Left lobe of liver (tissue), 1 donor: ENCODE data around the genes P2RX6, RIMBP3C and CCDC116.

DNA sequence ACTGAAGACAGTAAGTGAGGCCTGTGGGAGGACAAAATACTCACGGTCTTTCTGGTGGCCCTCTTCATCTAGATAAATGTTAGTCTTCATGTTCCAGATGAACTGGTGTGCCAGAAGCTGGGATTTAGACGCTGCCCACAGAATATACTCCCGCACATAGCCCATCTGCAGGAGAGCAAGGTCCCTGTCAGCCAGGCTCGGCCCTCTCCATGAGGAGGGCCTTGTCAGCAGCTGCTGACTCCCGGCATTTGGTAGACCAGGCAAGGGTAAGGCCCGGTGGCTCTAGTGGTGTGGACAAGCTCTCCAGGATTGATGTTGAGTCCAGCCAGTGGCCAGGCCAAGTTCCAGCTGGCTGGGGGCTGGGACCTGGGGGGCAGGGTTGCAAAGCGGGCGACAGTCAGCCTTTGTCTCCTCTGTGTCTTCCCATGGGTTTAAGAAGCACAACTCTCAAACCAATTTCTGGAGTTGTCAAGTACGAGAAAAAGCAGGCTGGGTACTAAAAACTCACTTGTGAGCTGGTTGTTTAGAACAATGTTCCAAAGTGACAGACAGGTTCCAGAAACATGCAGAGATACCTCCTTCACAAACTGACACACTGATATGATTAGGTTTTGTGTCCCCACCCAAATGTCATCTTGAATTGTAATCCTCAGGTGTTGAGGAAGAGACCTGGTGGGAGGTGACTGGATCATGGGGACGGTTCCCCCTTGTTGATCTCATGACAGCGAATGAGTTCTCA is 52.5 kb upstream of the SERPIND1 start:
- PRO-cap, result no peak

DNA sequence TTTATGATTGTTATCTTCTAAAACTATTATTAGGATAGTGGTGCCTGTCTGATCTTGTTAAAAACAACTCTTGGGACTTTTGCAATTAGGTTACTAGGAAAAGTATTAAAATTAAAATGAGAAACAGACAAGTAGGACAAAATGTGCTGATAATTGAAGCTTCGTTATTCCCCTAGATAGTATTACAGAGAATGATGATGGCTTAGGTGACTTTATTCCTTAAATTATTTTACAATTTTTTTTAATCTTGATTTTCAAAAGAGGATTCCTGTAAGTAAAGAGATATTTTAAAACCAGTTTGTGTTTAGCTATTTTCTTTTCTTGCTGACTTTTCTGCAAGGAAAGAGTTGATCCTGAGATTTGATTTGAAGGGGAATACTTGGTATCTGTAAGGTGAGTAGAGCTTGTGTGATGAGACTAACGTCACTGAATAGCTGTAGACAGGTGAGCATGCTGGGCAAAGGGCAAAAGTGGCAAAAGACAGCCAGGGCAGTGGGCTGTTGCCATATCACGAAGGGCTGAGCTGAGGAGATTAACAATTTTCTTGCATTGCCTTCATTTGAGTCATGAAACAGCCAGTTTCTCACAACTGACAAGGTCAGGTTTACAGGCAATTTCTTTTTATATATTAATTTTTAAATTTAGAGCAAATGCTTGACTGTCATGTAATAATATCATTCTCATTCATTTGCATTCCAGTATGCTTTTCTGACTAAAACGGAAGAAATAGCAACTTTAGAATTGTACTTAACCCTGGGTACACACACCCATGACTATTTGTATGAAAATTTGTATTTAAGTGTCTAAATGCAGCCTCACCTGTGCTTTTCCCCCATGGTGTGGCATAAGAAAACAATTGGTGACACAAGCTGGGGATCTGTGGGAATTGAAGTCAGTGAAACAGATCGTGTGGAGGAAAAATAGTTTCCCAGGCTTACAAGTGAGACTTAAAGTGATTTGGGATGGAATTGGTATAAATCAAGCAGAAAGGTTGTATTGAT is 21.1 kb downstream of the CRKL start:
- PRO-cap, result bidirectional peak, plus-strand start at position 476 of the sequence, minus-strand start at position 415 of the sequence

- PRO-cap, result no peak
These were observed 15.9 kb upstream of the AIFM3 start for GRCh38 chr22:20951080-20951637.

DNA sequence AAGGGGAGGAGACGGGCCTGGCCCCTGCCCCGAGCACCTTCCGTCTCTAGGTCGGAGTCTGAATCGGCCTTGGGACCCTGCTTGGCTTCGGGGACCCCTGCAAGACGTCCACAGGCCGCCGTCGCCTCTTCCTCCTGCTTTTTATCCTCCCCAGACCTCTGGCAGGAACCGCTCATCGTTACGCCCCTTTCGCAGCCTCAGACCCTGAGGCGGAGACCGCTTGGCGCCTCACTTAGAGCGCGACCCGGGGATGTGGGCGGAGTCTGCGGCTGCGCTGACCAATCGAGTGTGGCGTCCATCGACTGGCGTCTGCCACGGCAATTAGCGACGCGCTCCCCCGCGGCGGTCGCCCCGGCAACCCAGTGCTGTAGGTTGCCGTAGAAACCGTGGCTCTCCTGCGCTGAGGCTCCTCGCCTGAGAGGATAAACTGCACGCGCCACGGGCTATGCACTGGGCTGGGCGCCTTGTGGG is 888 bp upstream of the P2RX6 start:
- PRO-cap, result unidirectional peak, minus-strand start at position 206 of the sequence

DNA sequence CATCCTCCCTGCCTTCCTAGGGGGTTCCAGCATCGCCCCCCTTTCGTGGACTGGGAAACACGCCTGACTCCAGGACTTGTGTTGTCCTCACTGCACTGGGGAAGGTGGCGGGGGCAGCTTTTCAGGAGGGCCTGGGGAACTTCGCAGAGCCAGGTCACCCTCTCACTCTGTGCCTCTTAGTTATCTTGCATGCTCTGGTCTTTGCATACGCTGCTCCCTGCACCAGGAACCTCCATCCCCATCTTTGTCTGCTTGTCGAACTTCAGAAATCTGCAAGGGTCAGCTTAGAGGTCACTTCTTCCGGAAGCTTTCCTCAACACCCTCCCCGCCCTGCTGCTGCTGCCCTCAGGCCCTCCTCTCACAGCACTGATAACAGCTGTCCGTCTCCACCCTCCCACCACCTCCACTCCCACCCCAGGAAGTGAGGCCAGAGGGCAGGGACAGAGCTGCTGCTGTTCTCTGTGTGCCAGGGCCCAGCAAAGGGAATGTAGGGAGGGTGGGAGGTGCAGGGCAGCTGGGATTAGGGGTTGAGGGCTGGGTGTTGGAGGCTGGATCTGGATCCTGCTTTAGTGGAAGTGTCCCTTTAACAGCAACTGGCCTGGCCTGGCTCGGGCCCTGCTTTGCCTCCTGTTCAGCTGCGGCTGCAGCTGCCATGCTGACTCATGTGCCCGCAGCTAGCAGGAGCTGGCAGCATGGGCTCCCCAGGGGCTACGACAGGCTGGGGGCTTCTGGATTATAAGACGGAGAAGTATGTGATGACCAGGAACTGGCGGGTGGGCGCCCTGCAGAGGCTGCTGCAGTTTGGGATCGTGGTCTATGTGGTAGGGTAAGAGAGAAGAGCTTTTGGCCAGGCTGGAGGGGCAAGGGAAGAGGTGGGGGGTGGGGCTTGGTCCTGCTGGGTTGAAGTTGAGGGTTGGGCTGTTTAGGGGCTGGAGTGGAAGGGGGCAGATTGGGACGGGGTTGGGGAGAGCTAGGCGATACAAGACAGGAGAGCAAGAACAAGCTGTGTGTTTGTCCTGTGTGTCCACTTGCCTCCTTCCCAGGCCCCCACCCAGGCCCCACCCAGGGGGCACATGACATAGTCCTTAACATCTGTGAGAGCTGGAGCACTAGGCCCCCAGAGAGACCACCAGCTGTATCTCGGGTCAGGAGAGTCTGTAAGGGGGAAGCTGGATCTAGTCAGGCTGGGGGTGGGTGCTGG is at the start of gene P2RX6:
TSS of gene P2RX6 (plus strand) at position 653 of the 1,201 bp plus-strand sequence.
- PRO-cap, result no peak

GRCh38 chr22:21467438-21467745 is 205 bp downstream of the TMEM191C start:
- PRO-cap, result no peak

DNA sequence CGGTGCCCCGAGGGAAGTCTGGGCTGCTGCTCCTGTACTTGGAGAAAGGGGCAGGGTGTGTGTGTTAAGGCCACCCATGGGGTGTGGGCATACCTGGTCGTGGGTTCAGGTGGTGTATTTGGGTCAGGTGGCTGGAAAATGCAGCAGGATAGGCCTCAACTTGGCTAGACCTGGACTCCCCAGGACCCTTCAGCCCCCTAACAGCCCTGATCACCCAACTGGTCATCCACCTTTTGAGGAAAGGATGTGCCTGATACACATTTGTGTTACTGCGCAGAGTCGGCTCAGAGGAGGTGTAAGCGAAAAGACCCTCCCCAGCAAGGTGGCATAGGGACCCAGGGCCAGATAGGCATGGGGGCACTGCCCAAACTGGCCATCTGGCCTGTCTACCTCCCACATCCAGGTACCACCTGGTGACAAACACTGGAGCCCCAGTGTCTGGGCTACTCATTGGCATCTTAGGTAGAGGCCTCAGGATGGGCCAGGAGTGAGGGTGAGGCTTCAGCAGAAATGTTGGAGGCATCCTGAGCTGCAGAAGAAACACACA is at the start of gene RIMBP3C:
TSS of gene RIMBP3C (minus strand) at position 135 of the 547 bp plus-strand sequence.
- PRO-cap, result no peak

- PRO-cap, result no peak
These were observed 1.4 kb downstream of the UBE2L3 start for GRCh38 chr22:21568982-21569190.

DNA sequence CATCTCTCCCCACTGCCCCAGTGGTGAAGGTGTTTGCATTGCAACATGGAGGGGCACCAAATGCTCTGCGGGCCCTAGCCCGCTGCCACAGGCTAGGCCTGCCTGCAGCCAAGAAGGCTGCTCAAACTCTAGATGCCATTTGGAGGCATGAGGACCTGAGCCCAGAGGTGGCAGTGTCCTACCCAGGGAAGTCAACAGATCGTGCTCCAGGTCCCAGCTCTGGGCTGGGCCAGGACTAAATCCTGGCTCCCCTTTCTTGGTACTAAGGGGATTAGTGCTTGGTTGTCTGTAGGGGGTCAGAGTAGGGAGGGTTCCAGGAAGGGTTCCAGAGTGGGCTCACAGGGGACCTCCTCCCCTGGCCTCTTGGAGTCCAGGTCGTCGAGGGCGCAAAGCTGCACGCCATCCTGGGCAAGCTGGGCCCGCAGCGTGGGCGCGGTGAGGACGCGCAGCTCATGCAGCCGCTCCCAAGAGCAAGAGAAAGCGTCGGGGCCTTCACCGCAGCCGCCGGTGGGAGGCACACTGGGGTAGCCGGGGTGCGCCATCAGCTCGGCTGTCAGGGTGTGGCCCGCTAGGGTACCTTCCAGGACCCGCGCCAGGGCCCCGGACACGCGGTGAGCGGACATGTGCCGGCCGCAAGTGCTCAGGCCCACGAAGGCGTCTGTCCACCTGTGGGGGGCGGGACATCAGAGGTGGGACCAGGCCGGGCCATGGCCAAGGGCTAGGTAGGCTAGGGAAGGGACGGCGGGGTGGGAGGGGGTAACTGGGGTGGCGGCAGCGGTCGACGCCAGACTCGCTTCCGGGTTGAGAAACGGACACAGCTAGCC is 1.5 kb downstream of the YDJC start:
- PRO-cap, result no peak

DNA sequence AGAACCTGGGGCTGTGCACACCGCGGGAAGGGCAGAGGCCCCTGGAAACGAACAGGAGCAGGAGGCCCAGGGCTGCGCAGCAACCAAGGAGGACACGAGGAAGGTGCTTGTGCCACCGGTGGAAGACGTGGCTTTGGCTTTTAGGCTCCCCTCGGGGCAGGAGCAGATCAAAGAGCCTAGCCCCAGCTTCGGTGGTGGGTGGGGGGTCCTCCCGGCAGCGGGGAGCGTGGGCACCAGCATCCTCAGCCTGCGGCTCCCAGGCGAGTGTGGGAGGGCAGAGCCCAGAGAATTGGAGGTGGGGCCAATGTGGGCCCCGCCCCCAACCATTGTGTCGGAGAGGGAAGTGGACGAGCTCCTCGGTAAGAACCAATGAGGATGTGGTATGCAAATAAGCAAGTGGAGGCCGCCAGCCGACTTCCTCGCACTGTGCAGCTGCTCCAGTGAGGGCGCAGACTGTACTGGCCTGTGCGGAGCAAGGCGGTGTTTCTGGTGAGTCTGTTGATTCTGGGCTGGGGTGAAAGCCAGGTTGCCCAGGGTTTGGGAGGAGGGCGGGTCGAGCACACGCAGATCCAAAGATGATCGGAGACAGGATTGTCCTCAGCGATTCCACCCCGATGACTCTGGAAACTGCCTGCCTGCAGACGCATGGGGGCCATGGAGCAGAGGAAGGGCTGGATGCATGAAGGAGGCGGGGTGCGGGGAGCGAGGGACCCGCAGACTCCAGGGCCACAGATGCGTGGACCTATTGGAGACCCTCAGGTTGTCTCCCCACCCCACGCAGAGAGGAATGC is at the start of gene CCDC116:
TSS of gene CCDC116 (plus strand) at position 422 of the 791 bp plus-strand sequence.
- PRO-cap, result no peak

DNA sequence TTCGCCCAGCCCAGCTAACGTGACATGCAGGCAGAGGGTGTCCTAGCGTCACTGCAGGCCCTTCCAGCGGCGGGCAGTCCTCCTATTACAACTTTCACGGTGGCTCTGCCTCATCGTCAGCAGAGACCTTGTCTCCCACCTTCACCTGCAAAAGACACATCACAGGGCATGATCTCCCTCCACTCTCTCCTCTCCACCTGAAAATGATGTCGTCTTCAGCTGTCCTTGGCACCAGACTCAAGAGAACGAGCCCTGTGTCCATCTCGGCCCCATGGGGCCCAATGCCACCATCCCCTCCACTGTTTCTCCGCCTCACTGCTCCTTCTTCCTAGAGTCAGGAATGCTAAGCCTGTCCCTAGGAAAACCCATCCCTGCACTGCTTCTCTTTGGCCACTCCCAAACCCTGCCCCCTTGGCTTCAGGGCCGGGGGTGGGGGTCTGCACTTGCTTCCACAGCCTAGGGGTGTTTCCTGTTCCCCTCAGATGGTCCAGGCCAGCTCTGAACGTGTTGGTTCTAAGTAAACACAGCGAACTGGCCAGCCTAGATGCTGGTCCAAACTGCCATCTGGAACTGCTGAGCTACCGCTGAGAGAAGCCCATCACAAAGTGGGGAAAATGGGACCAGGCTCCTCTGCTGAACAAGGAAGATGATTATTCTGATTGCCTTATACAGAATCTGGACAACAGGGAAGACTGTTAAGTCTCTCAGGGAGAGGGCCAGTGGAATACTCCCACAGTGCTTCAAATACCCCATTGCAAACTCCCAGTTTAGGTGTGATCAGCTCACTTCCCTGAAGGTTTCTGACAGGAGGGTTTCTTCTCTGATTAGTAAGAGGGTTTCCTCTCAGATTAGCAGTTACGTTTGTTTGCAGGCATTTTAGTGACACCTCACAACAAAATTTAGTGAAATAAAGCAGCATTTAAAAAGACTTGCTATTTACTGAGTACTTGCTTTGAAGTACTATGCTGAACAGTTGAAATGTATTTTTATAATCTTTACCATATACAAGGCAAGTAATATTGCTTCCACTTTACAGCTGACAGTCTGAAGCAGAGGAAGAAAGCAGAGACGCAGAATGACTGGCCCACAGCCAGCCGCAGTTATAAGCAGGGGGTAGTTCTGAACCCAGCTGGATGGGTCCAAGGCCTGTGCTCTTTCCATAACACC is 23.5 kb upstream of the YPEL1 start:
- PRO-cap, result no peak

- PRO-cap, result no peak
These were observed 65.0 kb downstream of the MAPK1 start for GRCh38 chr22:21802347-21802951.

DNA sequence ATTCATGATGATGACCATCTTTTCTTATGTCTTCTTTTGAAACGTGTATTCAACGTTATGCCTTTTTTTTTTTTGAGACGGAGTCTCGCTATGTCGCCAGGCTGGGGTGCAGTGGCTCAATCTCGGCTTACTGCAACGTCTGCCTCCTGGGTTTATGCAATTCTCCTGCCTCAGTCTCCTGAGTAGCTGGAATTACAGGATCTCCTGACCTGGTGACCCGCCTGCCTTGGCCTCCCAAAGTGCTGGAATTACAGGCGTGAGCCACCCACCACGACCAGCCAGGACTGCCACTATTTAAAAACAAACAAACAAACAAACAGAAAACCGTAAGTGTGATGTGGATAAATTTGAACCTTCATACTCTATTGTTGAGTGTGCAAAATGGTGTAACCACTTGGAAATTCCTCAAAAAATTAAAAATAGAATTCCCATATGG is 56.7 kb downstream of the MAPK1 start:
- PRO-cap, result no peak

- PRO-cap, result no peak
These were observed 50.2 kb downstream of the MAPK1 start for GRCh38 chr22:21817026-21817820.

DNA sequence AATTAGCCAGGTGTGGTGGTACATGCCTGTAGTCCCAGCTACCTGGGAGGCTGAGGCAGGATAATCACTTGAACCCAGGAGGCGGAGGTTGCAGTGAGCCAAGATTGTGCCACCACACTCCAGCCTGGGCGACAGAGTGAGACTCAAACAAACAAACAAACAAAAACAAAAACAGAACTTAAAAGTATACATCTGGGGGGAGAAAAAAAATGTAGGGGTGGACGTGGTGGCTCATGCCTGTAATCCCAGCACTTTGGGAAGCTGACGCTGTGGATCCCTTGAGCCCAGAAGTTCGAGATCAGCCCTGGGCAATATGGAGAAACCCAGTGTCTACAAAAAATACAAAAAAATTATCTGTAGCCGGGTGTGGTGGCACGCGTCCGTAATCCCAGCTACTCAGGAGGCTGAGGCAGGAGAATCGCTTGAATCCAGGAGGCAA is 31.2 kb downstream of the MAPK1 start:
- PRO-cap, result unidirectional peak, minus-strand start at position 278 of the sequence

DNA sequence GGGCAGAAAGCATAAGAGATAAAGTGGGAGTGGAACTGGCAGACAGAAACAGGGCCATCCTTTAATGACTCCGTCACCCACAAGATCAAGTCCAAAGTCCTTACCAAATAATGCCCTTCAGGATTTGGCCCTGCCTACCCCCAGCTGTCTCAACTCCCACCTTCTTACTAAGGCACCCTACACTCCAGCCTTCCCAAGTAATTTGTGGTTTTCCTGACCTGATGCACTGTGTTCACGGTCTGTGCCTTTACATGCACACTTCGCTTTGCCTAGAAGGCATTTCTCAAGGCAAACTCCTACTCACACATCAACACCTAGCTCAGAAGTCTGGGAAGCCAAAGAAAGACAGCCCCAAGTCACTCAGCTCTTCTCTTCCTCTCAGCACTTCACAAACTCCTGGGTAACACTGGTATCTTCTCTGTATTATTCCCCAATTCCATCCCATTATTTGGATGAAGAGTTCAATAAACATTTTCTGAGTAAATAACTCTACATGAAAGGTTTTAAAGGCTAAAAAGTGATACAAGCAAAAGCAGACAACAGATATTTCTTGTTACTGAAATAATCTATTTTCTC is 5.9 kb downstream of the MAPK1 start:
- PRO-cap, result no peak

DNA sequence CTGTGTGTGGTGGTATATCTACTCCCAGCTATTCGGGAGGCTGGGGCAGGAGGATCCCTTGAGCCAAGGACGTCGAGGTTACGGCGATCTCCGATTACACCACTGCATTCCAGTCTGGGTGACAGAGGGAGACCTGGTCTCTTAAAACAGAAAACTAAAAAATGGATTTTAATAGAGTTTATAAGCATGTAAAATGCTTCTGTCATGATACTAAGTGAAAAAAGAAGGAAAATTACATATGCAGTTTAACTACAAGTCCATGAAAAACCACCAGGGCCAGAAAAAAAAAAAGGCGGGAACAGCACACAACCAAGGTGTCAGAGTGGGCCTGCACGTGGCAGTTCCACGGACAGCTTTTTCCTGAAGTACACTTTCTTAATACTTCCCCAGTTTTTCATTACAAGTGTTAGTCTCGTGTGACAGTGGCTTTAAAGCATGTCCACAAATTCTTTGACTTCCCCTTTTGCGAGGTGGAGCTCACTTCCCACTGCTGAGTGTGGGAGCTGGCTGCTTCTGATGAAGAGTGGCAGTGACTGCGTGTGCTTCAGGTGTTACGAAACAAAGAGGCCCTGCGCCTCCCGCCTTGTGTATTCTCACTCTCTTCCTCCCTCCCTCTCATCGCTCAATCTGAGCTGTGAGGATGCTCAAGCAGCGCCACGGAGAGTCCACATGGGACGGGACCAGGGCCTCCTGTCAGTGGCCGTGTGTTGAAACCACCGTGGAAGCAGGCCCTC is 16.5 kb downstream of the PPM1F start:
- PRO-cap, result no peak

- PRO-cap, result bidirectional peak, plus-strand start at chr22:21938273, minus-strand start at chr22:21938146
These were observed 14.7 kb downstream of the PPM1F start for GRCh38 chr22:21937724-21938522.

DNA sequence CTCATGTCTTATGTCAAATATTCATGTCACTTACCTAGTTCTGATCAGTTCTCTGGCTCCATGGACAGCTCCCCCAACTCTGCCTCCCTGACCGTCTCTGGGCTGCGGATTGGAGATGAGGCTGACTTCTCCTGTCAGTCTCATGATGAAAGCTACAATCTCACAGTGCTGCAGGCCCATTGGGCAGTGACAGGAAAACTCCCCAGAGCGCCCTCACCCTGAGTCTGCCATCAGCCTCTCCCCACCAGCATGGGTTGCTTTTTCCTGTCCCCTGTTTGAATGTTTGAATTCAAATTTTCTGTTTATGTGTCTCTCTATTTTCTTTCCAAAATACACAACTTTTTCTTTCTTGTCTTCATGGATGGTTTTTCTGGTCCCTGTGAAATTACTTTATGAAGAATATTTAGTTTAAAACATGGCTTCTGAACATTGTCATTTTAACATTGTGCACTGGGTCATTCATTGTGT is 63.8 kb upstream of the TOP3B start:
- PRO-cap, result no peak

DNA sequence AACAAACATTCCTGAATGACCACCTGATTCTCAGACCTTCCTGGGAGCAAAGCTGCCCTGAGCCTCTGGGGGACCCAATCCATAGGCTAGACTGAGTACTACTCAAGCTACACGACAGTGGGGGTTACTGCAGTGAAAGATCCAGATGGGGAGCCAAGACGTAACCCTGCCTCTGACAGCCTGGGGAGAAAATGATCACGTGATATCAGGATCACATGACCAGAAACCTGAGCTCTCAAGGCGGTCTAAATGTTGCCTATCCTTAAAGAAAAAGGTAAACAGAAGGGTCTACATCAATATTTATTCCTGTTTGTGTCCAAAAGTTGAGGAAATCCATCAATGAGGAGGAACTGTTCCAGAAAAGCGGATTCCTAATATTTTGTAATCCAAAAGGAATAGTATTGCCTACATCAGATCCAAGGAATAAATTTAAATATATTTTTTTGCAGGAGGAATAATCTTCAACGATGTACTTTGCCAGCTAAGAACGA is 76.0 kb upstream of the VPREB1 start:
- PRO-cap, result no peak